ENCODE data around the genes EMX1 and CCT7.

DNA sequence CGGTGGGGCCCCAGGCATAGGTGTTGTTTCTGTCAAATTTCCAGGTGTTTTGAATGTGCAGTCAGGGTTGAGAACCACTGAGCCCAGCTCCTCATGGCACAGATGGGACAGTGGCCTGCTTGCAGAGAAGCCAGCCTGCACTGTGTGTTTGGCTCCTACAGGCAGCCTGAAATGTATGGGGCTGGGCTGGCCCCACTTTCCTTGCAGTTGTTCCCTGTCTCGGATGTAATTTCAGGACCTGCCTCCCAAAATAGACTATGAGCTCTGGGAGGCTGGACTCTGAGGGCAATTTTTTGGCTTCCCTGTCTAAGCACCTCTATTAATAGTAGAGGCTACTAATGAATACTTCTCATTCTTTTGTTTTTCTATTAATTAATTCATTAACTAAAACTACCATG, 2.9 kb downstream of the DYSF start:
- RRBS = no CpG with 5 or more reads among the region's 2 CpGs

DNA sequence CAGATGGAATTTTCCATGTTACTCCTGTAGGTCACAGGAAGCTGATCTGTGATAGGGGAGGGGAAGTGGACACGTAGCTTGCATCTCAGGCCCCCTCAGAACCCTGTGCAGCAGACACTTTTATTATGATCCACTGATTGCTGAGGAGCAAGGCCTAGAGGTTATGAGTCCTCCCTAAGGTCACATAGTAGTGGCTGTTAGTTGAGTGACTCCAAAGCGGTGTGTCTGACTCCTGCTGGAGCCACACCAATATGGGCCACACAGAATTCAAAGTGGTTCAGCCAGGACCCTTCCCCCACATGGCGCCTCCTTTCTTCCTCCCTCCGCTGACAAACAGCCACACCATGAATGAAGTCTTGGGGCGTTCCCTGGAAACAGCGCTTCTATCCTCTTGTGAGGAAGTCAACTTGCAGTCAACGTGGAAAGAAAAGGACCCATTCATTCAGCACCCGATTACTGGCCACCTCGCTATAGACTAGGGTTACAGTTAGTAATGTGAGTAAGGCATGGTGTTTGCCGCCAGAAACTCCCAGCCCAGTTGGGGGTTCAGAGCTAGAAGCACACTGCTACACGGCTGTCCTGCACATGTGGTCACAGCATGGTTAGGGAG, 8.5 kb downstream of the DYSF start:
- RRBS = no CpG with 5 or more reads among the region's 11 CpGs

GRCh38 chr2:71831121-71831703, 316.4 kb downstream of the CYP26B1 start:
- RRBS = no CpG with 5 or more reads among the region's 10 CpGs

- RRBS = 13% methylated on average over 11 of the region's 46 CpGs
Measured at GRCh38 chr2:72142574-72143400, 4.9 kb downstream of the CYP26B1 start.

GRCh38 chr2:72916726-72917633, at the start of gene EMX1:
EMX1 (plus strand) TSS chr2:72917519.
- RRBS = 11% methylated on average over 20 of the region's 78 CpGs

DNA sequence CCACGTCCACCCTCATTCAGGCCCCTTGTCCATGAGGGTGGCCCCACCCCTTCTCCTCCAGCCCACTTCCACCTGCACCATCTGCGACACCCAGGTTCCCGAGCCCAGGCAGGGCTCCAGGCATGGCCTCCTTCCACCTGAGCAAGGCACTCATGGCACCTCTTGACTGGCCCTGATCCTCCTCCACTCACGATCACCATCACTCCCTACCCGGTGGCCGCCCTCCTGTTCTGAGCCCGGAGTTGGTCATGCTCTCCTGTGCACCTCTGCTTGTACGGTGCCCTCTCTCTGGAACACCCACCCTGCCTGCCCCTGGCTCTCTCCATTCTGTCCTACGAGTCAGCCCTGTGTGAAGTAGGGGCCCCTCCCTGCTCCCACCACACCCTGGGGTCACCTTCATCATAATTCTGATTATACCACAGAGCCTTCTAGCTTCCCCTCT, 76.9 kb downstream of the SFXN5 start:
- RRBS = no CpG with 5 or more reads among the region's 9 CpGs

- RRBS = 5% methylated on average over 13 of the region's 80 CpGs
Measured at GRCh38 chr2:73234095-73235316, at the start of gene CCT7. CCT7 (plus strand) TSS chr2:73234308.

GRCh38 chr2:73307707-73308270, 14.4 kb upstream of the EGR4 start:
- RRBS = no CpG with 5 or more reads among the region's 9 CpGs

- RRBS = no CpG with 5 or more reads among the region's 7 CpGs
Measured at GRCh38 chr2:73699979-73700672, 37.0 kb downstream of the TPRKB start.

GRCh38 chr2:73730651-73731253, 6.4 kb downstream of the TPRKB start:
- RRBS = no CpG with 5 or more reads among the region's 5 CpGs

- RRBS = no CpG with 5 or more reads among the region's 3 CpGs
Measured at GRCh38 chr2:73746617-73747080, 9.5 kb upstream of the TPRKB start.

GRCh38 chr2:73751129-73751625, 14.0 kb upstream of the TPRKB start:
- RRBS = no CpG with 5 or more reads among the region's 4 CpGs

- RRBS = no CpG with 5 or more reads among the region's 9 CpGs
Measured at GRCh38 chr2:73897731-73898588, 5.2 kb downstream of the ACTG2 start.

DNA sequence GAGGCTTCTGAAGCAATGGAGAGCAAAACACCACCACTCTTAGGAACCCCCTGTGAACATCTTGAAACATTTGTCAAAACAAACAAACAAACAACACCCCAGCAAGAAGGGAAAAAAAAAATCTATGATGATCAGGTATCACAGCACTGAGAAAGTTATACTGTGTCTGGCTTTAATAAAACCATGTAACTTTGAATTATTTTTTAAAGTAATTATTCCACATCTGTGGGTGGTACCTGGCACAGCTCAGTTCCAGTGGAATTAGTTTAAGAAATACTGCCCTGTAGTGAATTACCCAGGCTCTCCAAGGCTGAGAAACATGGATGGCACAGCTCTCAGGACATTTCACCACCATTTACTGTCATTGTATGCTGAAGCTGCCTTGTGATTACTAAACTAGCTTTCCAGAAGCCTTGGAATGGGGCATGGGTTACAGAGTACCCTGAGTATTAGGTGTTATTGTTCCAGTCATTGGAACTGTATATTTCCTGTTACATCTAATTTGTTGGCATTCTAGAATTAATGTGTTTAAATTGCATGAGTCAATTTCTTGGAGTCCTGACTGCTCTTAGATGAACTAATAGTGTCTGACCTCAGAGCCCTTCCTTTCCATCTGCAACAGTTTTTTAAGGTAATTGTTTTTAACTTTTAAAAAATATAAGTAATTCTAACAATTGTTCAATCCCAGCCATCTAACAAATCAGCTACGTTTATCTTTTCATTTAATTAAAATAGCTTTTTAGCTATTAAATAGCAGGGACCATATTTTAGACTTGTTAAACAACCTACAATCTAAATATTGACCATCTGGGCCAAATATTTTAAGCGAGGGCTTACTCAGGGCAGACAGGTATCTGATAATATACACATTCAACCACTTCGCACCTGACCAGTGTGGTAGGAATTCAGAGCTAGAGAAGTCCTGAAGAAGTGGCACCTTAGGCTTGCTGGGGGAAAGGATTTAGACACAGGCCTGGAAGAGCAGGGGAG, 9.0 kb downstream of the DGUOK start:
- RRBS = no CpG with 5 or more reads among the region's 3 CpGs

- RRBS = no CpG with 5 or more reads among the region's 6 CpGs
Measured at GRCh38 chr2:74011323-74011926, 26.7 kb downstream of the TET3 start.

DNA sequence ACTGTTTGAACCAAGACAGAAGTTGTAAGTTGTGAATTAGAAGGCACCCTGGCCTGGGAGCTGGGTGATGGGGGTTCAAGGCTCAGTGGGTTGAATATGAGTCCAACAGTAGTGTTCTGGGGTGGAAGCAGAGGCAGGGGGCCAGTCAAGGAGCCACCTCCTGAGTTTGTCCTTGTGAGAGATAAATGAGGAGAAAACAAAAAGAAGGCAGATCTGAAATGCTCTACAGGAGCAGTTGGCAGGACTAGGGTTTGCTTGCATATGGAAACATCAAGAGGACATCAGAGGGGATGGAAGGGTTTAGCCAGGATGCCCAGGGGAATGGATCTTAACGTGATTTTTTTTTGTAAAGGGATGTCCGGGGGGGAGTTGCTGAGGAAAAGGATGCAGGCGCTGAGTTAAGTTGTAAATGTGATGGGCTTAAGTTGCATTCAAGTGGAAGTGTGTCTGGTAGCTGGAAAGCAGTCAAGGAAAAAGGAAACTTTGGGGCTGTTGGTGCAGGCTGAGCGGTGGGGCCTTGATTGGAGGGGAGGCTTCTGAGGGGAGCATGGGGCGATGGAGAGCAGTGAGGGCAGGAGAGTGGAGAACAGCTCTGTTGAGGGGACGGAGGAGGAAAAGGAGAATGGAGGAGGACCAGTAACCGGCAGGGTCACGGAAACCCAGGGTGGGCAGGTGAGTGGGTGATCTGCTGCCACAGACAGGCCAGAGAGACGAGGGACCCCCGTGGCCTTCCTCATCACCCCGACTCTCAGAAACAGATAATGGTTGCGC, 46.1 kb downstream of the TET3 start:
- RRBS = no CpG with 5 or more reads among the region's 12 CpGs

GRCh38 chr2:74066494-74066921, 81.2 kb downstream of the BOLA3 start:
- RRBS = no CpG with 5 or more reads among the region's 2 CpGs

GRCh38 chr2:74119777-74121053, 27.5 kb downstream of the BOLA3 start:
- RRBS = 5% methylated on average over 32 of the region's 63 CpGs

DNA sequence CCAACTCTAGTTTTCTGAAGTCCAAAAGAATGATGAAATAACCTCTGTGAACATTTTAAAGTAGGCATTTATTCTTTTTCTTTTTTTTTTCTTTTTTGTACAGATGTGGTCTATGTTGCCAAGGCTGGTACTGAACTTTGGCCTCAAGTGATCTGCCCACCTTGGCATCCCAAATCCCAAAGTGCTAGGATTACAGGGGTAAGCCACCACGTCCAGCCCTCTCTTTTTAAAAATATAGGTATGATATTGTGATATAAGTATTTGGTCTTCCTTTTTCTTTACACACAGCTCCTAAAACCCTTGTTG, 9.0 kb upstream of the BOLA3 start:
- RRBS = no CpG with 5 or more reads among the region's 1 CpG